ENCODE data around the genes MDFI, TFEB and CCND3.

DNA sequence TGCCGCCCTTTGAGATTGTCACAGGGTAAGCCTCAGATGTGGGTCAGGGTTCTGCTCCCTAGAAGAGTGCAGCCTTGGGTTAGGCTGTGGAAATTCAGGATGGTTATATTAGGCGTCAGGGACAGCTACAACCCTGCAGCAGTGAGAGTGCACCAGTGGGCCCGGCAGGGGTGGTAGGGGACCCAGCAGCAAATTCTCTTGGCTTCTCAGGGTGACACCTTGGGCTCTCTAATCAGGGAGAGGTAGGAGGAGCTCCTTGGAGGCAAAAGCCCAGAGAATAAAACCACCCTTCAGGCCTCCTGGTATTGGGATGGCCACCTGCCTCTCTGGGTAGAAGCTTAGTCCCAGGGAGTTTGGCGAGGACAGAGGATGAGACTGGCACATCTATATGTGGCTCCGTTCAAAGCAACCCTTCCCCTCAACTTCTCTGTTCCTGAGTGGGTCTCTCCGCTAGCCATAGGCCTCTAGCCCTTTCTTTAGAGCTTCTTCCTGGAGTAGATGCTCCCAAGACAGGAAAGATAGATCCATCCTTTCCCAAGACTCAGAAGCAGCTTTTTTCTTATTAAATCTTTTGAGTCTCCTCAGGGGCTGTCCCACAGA, 552 bp downstream of the APOBEC2 start:
- RRBS = no CpG with 5 or more reads among the region's 6 CpGs

DNA sequence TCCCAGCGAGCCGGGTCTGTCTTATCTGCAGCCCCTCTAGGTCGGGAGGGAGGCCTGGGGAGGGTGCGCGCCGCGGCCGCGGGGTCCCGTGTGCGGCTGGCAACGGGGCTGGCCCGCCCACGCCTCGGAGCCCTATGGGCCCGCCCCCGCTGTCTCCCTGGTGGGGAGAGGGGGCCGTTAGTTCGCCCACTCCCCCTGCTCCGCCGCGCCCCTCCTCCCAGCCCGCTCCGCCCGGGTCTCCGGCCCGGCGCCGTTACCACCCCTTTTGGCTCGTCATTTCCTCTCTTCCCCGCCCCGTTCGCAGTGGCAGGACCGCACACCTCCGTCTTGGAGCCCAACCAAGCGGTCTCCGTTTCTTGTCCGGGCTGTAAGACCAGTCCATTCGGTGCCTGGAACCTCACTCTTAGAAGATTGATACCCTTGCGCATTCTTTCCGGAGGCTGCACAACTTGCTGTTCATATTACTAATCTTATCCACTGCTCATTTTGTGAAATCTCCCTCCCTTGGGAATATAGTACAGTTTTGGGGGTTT, 870 bp downstream of the NFYA start:
- RRBS = 2% methylated on average over 3 of the region's 41 CpGs

GRCh38 chr6:41100510-41101489, 28.0 kb downstream of the NFYA start:
- RRBS = 98% methylated on average over 3 of the region's 62 CpGs

GRCh38 chr6:41272588-41273537, 13.6 kb downstream of the TREM1 start:
- RRBS = no CpG with 5 or more reads among the region's 5 CpGs

GRCh38 chr6:41277597-41278021, 8.9 kb downstream of the TREM1 start:
- RRBS = no CpG with 5 or more reads among the region's 2 CpGs

DNA sequence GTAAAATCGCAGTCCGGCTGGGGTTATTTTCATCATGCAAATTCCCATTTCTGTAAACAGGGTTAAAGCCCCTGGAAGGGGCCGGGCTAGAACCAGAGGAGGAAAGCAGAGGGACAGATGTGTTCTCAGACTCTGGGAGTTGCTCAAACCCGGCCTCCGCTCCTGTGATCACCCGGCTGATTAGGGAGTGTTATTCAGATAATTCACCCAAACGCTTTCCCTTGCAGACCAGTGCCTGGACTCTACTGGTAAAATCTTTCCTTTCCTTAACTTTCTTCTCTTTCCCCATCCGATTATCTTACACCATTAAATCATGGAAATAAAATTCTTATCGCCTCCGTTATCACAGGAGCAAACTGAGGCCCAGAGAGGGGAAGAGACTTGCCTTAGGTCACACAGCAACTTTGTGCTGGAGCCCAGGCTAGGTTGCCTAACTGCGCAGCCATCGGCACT, 93.3 kb downstream of the NCR2 start:
- RRBS = 0% methylated on average over 3 of the region's 12 CpGs

GRCh38 chr6:41504219-41505079, 41.7 kb upstream of the FOXP4 start:
- RRBS = 10% methylated on average over 7 of the region's 33 CpGs

DNA sequence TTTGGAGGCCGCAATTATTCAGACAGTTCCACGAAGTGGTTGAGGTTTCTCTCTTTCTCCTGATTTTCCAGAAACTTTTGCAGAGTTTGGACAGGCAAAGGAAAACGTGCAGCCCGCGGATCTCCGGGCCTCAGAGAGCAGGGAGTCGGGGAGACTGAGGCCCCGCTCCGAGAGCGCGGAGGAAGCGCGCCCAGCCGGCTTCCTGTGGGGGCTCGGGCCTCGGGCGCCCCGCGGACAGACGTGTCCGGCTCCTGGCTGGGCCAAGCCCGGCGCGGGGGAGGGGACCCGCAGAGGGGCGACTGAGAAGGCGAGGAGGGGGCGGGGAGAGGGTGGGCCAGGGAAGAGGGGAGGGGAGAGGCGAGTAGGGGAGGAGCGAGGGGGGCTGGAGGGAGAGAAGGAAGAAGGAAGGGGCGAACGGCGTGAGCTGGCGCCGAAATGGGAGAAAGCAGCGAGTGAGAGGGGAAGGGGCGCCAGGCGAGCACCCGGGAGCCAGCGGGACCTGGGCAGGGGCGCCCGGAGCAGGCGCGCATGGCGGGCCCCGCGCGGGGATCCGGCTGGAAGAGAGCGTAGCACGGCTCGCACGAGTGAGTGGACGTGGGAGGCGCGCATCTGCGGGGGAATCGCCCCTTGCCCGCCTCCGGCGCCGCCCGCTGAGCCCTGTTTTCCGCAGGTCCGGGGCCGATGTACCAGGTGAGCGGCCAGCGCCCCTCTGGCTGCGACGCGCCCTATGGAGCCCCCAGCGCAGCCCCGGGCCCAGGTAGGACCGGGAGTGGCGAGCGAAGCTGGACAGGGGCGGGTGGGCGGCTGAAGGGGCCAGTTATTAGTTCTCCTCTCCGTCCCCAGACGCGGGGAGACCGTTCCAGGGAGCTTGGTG, at the start of gene MDFI:
Gene MDFI, plus strand, starts transcription at position 400 of the 874 bp plus-strand sequence.
- RRBS = 4% methylated on average over 46 of the region's 82 CpGs

DNA sequence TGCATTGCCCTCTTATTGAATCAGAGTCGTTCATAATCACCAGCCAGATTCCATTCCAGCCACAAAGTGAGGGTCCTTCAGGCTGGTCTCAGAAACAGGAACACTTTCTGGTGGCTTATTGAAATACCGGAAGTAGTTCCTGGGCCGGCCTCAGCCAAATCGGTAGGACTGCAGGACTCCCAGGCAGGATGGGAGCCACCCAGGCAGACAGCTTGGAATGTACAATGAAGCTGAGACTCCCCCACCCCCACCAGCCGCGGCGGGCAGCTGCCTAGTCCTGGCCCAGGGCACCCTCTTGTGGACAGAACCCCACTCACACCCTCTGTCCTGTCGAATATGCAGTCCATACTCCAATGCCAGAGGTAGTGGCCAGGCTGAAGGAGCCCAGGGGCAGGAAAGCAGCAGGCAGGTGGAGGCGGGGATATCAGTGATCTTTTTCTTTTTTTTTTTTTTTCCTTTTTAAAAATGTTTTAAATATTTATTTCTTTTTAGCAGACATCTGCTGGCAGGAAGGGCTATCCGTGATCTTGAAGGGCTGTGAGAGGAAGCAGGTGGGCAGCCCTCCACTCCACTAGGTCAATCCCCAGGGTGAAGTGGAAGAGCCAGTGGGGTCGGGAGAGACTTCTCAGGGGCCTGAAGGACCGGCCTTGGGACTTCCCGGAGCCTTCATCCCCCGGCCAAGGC, 43.9 kb downstream of the MDFI start:
- RRBS = no CpG with 5 or more reads among the region's 14 CpGs

- RRBS = no CpG with 5 or more reads among the region's 21 CpGs
Observed at GRCh38 chr6:41705506-41706597, 29.6 kb downstream of the TFEB start.

DNA sequence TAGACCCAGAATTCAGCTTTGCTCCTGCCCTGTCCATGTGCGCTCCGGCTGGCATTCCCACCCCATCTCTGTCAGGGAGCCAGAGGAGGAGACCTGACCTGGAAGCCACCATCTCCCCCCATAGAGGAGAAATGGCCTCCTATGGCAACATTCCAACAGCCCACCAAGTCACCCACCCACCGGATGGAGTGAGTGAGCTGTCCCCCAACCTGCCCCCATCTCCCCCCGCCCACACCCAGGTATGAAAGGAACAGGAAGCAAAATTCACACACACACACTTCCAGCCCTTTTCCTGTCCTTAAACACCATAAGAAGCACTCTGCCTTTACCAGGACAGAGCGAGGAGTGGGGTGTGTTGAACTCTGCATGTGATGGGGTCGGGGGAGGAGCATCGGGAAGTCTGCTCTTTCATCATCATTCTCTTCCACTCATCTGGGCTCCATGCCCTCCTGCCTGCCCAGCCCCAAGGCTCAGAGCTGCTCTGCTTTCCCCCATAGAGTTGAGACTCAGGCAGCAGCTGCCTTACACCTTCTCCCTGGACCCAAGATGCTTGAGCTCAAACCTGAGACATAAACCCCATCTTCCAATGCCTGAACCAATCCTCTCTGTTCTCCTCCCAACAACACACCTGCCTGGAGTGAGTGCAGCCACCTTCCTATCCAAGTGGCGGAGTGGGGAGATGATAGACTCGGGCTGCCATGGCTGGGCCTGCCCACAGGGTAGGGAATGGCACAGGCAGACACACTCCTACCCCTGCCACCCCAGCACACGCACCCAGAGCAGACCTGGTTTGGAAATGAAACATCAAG, 28.6 kb downstream of the TFEB start:
- RRBS = no CpG with 5 or more reads among the region's 10 CpGs

GRCh38 chr6:41733583-41734084, 1.8 kb downstream of the TFEB start:
- RRBS = 6% methylated on average over 6 of the region's 16 CpGs

DNA sequence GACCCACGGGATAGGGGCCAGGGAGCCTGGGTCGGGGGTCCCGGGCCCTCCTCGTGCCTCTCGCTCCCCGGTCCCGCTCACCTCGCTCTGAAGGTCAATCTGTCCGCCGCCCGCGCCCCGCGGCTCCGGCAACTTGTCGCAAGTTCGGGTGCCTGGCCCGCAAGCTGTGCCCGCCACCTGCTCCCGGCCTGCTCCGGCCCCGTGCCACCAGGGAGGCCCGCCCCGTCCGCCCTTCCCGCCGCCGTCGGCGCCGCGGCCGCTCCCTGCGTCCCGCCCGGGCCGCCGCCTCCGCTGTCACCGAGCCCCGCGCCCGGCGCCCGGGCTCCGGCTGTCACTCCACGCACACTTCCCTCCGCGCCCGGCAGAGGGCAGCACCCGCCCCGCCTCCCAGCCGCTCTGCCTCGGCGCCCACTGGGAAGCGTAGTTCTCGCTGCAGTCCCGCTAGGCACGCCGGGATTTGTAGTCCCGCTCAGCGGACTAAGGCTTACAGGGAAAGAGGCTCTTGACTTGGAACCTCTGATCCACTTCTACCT, at the start of gene TFEB:
Gene TFEB, minus strand, starts transcription at position 340 of the 533 bp plus-strand sequence.
- RRBS = 2% methylated on average over 48 of the region's 62 CpGs

- RRBS = no CpG with 5 or more reads among the region's 3 CpGs
Observed at GRCh38 chr6:41736076-41736452, 656 bp upstream of the TFEB start.

DNA sequence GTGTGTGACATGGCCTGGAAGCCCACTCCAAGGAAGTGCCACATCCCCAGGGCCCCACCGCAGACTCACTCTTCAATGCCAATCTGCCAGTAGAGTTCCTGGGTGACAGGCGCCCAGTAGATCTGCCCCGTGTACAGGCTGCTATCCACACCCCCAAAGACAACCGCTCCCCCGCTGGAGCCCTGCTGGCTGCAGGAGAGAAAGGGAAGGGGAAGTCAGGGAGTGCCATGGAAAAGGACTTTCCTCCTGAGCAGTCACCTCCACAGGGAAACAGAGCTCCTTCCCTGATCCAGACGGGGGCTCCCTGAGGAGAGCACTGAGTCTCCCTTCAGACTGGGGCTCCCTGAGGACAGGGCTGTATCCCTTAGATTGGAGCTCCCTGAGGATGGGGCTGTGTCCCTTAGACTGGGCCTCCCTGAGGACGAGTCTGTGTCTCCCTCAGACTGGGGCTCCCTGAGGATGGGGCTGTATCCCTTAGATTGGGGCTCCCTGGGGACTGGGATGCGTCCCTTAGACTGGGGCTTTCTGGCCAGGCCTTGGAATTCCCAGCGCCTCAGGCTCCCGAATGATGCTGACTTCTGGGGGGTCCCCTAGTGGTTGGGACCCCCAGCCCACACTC, 5.1 kb upstream of the TFEB start:
- RRBS = no CpG with 5 or more reads among the region's 10 CpGs

GRCh38 chr6:41789144-41790203, 2.0 kb downstream of the TOMM6 start:
- RRBS = no CpG with 5 or more reads among the region's 7 CpGs

DNA sequence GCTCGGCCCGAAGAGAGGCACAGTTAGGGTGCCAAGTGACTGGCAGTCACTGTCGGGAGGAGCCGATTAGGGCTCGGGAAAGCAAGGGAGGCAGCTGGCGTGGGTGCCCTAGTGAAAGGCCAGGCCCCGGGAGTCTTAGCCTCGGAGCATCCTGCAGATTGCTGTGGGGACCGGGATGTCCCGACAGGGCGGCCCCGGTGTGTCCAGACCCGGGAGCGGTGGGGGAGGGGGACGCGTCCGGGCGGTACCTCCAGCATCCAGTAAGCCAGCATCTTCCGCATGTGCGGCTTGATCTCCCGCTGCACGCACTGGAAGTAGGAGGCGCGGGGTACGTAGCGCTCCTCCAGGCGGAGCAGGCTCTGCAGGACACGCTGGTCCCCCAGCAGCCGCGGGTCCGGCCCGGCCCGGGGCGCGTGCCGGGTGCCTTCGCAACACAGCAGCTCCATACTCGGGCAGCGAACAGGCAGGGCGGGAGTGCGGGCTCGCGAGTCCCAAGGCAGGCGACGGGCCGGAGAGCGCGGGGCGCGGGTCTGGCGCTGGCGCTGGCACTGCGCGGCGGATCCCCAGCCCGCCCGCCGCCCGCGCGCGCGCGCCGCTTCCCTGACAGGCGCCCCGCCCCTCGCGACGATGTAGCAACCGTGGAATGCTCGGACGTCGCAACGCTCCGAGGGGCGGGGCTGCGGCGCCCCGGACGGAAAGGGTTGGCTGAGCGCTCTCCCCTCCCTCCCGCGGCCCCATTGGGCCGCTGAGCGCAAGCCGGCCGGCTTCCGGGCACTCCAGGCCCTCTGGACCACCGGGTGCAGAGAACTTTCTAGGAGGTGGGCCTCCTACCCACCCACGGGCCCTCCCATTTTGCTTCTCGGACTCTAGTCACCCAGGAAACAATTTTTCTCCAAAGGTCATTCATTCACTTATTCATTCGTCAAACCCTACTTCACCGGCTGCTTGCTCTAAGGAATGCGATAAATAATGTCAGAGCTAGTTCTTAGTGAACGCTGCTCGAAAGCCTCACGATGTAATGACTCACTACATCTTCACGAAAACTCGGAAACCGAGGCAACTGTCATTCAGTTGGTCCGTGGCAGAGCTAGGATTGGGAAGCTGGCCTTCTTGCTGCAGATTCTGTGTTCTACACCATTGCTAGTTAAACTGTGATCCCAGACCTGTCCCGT, at the start of gene CCND3:
Gene CCND3, minus strand, starts transcription at position 605 of the 1,172 bp plus-strand sequence.
- RRBS = 2% methylated on average over 18 of the region's 103 CpGs

DNA sequence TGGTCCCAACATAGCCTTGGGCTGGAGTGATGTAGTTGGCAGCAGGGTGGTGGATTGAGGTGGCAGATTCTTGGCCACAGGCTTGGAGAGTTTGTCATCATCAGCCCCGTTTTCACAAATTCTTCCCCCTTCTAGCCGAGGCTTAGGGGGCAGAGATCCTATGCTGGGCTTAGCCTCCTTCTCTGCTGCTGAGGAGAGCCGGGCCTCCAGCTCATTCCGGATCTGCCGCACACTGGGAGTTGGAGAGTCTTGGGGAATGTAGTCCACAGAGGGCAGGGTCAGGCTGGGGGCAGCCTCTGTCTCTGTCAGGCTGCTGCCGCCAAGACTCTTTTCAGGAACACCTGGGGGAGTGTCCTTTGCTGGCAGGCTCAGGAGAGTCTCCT, 36.4 kb downstream of the C6orf132 start:
- RRBS = no CpG with 5 or more reads among the region's 6 CpGs

DNA sequence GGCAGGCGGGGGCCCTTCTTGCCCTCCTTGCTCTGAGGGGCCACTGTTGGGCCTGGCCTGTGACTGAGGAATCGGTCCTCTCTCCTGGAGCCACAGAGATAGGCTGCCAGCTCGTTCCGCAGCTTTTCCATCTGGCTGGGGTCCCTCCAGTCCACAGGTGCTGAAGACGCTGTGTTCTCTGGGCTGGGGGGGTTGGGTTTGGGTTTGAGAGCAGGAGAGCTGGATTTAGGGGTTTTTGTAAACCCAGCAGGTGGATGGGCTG, 36.1 kb downstream of the C6orf132 start:
- RRBS = no CpG with 5 or more reads among the region's 5 CpGs